ENCODE results near the gene CCIN.

- RAMPAGE, total RNA = no peak
These were observed 3.8 kb downstream of the TMEM8B start for GRCh38 chr9:35832791-35833339.

GRCh38 chr9:35962027-35962895 lies 4.3 kb upstream of the OR2S2 start:
- RAMPAGE, total RNA = no peak

DNA sequence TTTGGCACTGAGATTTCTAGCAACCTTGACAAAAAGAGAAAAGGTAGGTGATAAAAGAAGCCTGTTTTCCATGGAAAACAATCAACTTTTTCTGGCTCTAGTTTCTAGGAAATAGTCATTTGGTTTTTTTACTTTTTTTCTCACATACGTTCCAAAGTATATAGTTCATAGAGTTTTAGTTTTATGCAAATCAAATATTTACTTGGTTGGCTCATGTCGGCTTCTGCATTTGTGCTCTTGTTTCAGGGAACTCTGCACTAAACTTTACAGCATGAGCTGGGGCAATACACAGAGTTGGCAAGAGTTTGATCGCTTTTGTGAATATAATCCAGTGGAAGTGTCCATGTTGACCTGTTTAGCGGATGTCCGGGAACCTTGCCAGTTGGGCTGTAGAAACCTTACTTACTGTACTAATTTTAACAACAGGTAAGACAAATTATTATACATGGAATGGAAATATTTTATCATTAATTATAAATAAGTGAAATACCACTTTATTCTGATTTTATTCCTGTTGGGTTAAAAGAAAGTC lies 45.5 kb upstream of the GLIPR2 start:
- RAMPAGE, total RNA = no peak

DNA sequence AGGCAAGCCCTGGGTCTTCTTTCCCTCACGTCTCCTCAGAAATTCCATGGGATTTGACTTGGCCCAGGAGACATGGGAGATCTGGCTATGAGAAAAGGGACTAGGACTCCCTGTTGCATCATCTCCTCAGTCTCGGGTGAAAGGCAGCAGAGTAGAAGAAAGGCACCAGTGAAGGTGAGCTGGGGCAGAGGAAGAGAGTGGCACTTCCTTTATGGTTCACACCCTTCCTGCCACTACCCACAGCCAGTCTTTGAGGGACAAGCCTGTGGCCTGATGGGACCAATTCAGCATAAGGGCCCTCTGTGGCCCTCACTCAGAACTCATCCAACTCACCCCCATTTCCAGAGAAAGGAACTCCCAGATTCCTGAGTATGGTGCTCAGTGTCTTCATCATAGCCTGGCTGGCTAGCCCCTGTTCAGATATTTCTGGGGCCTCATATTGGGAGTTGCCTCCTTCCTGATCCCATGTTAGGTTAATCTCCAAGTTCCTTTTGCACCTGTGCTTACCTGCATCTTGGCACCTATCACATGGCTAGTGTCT lies 8.4 kb downstream of the GLIPR2 start:
- RAMPAGE, total RNA = no peak

- RAMPAGE, total RNA = no peak
These were observed 14.8 kb upstream of the CCIN start for GRCh38 chr9:36153964-36155268.

DNA sequence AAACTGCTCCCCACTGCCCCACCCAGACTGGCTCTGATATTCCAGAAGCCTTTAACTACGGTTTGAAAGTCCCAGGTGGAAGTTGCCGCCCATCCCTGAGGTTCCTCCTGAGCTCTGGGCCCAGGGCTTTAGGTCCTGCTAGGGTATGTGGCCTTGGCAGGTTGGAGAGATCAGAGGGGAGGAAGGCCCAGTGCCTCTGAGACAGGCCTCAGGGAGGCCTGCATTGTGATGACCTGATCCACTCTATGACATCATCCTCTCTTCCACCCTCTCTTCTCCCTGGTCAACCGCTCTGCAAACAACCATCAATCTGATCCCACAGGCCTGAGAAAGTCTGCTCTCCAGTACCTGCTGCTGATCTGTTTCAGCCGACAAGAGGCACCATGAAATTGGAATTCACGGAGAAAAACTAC lies at the start of gene CCIN:
Gene CCIN, plus strand, starts transcription at position 269 of the 413 bp plus-strand sequence.
- RAMPAGE, total RNA = no peak

- RAMPAGE, total RNA = no peak
These were observed 44.8 kb downstream of the RNF38 start for GRCh38 chr9:36355200-36355802.

DNA sequence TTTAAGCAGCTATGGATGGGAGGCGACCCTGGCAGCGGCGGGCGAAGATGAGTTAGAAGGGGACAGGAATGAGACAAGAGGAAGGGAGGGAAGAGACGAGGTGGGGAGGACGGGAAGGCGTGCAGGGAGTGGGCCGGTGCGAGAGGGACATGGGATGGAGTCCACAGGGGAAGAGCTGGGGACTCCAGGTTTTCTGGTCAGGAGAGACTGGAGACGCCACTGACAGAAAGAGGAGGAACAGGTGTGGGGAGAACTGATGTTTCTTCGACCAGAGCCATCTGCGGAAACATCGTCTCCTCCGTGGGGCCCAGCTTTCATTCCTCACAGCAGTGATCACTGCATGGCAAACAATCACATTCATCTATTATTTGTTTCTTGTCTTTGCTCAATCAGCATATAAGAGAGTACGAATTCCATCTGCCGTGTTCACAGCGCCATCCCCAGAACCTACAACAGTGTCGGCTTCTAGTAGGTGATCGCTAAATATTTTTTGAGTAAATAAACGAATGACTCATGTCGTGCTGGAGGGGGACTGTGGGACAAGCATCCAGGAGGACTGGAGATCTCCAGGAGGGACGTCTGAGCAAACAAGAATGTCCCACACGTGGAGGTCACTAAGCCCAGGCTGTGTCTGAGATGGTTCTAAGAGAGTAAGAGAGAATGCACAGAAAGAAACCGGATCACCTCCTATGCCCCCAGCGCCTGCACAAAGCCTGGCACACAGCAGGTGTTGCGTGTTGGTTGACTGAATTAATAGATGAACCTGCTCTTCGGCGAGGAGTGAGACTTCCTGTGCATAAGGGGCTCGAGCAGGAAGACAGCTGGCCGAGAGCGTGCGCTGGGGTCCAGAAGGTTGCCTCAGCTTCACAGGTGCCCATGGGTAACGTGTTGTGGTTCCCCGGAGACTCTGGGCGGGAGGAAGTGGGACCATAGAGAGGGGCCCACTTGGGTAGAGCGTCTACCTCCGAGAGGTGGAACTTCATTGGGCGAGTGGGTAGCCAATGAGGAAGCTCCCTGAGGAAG lies 192.8 kb downstream of the MELK start:
- RAMPAGE, total RNA = no peak

GRCh38 chr9:36924980-36925225 lies 109.2 kb downstream of the PAX5 start:
- RAMPAGE, total RNA = no peak

DNA sequence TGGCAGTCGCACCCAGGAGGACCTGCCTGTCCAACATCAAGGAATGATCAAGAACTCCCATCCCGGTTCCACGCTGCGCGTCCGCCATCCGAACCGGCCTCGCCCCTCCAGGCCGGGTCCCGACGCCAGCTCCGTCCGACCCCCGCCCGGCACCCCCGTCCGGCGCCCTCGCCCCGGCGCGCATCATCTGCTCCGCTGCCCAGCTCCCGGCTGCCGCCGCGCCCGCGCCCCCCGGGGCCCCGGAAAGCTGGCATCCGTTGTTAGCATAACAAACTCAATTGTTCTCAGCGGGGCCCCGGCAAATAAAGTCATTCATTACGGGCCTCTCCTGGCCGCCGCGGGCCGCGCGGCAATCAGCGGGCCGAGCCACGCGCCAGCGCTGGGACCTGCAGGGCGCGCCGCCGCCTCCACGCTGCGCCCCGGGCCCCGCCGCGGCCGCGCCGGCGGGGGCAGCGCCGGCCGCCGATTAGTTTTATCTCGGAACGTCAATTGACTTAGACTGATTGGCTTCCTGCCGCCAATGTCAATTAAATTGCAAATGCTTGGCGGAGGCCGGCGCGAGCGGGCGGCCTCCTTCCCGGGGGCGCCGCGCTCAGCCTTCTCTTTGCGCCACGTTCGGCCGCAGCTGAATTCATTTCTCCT lies 48.0 kb downstream of the PAX5 start:
- RAMPAGE, total RNA = no peak

DNA sequence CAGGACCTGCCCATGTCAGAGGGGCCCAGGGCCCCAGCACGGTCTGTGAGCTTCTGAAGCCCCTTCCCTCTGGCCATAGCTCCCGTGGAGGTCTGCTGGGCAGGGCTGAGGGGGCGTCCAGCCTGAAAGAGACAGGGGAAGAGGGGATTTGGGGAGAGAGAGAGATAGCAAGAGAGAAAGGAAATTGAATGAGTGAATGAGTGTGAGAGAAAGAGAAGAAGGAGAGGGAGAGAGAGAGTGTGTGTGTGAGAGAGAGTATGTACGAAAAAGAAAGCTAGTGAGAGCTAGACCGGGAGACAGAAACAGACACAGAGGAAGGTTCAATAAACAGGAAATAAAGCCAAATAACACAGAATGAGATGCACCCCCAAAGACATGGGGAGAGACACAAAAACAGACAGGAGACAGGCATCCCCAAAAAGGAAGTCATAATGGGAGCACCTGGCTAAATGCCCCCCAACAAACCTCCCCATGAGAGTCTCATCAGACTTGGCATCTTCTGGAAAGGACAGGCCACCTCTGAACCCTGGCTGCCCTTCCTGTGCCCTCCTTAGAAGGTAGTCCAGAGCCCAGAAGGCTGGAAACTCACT lies 37.3 kb downstream of the PAX5 start:
- RAMPAGE, total RNA = no peak

GRCh38 chr9:37026924-37028131 lies 6.7 kb downstream of the PAX5 start:
- RAMPAGE, total RNA = no peak

DNA sequence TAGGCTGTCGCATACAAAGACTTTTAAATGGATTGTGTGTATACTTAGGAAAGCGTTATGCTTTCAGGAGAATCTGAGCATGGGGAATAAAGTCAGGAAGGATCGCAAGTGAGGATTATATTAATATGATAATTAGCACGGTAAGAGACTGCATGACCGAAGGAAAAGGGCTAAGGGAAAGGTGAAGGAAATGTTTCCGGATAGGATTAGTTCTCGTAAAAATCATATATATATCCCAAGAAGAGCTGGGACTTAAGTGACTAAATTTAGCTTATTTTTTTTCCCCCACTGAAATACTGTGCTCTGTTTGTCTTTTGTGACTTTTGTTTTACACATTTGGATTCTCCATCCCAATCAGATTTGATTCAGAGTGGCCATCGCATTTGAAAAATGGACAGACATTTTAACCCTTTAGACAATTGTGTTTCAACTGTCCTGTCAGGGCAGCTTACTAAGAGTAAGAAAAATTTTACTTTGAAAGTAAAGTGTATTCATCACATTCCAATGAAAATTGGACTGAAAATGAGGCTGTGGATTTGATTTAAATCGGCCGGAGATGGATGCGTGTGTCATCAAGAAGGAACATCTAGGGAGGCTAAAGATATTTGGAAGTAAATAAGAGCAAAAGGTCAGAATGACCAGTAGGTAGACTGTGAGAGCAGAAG lies 1.3 kb downstream of the ZCCHC7 start:
- RAMPAGE, total RNA = no peak

GRCh38 chr9:37149497-37150841 lies 29.6 kb downstream of the ZCCHC7 start:
- RAMPAGE, total RNA = no peak

DNA sequence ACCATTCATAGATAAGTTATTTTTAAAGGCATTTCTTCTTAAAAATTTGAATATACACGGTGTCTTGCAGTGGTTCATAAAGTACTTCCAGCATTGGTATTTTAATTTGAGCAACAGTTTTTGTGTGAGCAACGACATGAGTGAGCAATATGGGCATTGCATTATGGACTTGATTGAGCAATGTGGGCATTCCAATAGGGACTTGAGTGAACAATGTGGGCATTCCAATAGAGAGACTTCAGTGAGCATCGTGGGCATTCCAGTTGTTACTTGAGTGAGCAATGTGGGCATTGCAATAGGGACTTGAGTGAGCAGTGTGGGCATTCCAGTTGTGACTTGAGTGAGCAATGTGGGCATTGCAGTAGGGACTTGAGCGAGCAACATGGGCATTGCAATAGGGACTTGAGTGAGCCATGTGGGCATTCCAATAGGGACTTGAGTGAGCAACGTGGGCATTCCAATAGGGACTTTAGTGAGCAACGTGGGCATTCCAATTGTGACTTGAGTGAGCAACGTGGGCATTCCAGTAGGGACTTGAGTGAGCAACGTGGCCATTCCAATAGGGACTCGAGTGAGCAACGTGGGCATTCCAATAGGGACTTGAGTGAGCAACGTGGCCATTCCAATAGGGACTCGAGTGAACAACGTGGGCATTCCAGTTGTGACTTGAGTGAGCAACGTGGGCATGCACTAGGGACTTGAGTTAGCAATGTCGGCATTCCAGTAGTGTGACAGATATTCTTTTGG lies 52.3 kb downstream of the ZCCHC7 start:
- RAMPAGE, total RNA = no peak

DNA sequence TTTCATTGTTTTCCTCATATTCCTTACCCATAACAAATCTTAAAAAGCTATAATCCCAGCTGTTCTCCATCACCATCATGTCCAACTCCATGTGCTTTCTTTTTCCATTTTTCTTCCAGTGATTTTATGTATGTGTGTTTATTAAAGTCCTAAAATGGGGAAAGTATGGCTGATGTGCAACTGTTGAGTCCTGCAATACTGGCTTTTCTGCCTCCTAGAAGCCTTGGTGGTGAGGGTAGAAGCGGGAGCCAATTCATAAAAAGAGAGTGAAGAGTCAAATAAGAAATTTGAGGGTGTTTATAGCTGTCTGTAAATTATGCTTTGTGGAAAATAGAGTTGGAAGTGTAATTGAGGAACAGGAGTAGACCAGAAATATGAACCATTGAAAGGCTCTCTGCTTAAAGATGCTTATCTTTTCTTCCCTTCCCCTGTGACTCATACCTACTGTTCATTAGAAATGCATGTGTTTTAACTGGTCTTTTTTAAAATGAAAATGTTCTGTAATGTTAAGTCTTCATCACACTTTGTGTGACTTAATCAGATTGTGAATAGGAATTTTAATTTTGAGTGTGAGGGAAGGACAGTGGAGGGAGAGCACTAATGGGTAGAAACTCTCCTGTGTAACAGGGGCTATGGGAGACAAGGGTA lies 80.2 kb downstream of the ZCCHC7 start:
- RAMPAGE, total RNA = no peak

DNA sequence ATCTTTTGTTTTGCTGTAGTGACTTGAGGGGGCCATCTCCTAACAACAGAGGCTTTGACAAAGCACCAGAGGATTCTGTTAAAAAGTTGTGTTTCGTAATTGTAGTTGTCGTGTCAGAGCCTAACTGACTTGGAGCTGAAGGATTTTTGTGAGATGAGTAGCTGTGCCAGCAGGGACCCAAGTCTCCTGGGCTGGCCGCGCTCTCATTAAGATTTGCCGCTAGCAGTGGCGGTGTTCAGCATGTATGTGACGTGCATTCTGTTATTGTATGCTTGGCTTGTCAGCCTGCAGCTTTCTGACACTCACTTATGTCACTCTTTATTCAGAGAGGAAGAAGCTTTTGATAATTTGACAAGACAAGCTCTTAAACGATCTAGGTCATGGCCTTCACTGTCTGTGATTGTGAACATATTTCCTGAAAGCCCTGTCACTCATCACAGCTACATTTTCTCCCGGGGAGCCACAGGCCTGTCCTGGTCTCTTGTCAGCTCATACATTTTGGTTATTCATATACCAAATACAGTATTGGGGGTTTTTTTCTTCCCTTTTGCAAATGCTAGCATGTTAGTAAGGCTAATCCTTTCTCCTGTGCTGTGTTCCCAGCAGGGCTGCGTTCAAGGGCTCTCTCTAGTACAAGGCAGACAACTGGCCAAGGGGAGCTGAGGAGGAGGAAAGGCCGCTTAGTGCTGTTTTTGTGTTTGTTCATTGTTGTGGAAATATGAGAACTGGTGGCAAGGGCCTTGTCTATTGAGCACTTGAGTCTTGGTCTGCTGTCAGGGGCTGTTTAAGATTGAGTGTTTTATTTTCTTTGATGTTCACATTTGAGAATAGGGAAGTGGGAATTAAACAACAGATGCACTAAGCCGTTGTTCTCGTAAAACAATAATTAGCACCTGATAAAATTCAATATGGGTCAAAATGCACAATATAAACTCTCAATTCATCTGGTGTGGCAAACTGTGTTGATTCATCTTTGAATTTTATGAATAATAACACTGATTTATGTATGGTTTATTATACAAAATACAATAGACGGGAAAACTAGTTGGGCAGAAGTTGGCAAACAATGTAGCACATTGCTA lies 98.0 kb upstream of the GRHPR start:
- RAMPAGE, total RNA = no peak

DNA sequence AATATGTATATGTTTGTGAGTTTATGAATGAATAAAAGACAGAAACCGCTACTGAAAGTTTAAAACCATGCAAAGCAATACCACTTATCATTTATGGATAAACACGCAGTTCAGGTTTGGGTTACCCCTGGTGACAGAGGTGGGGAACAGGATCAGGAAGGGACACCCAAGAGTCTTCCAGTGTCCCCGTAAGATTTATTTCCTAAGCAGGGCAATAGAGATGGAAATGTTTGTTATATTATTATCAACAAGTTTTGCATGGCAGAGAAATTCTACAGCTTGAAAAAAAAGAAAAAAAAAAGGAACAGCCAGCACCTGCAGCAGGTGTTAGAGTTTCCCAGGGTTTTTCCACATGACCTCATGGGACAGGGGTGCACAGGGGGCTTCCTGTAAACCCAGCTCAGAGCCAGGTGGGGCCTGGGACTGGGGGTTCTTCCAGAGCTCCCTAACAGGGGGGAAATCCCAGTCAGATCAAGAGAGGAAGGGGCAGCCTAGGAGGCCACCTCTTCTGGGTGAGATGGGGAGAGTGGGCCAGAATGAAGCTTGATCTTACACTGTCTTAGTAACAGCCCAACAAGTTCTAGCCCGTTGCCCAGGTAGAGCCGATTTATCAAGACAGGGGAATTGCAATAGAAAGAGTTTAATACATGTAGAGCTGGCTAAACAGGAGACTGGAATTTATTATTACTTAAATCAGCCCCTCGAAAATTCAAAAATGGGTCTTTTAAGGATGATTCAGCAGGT lies 19.5 kb upstream of the GRHPR start:
- RAMPAGE, total RNA = no peak

- RAMPAGE, total RNA = no peak
These were observed 11.4 kb downstream of the GRHPR start for GRCh38 chr9:37433410-37434725.

DNA sequence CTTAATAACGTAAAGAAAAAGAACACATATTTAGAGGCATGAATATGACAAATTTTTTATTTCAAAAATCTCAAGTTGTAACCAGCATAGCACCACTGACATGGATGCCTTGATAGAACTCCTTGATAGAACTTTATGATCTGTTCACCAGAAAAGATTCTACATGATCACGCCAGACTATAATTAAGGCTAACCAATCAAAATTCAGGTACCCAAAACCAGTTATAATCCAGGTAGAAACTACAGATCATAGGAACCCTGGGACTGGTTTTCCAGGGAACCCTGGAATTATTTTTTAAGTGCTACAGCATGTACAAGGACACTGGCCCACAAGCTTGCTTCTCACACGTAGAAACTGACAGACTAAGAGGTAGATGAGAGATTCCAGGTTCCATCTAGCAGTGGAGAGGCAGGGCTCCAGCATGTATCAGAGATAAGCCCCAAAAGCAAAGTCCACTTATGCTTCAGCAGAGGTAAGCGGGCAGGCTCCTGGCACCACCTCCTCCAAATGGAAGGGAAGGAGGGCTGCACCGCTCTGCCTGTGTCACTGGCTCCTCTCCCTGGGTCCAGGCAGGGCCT lies 15.7 kb downstream of the GRHPR start:
- RAMPAGE, total RNA = no peak